Measurements from ENCODE around the genes NRSN2 and RAD21L1.

- PRO-cap: no peak
These were observed 9.3 kb downstream of the DEFB132 start for GRCh38 chr20:266651-267483.

DNA sequence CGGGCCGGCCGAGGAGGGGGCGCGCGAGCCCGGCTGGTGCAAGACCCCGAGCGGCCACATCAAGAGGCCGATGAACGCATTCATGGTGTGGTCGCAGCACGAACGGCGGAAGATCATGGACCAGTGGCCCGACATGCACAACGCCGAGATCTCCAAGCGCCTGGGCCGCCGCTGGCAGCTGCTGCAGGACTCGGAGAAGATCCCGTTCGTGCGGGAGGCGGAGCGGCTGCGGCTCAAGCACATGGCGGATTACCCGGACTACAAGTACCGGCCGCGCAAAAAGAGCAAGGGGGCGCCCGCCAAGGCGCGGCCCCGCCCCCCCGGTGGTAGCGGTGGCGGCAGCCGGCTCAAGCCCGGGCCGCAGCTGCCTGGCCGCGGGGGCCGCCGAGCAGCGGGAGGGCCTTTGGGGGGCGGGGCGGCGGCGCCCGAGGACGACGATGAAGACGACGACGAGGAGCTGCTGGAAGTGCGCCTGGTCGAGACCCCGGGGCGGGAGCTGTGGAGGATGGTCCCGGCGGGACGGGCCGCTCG, 697 bp downstream of the SOX12 start:
- PRO-cap: bidirectional peak, plus-strand start at position 428 of the sequence, minus-strand start at position 251 of the sequence

- PRO-cap: no peak
These were observed 2.4 kb downstream of the SOX12 start for GRCh38 chr20:327731-328137.

DNA sequence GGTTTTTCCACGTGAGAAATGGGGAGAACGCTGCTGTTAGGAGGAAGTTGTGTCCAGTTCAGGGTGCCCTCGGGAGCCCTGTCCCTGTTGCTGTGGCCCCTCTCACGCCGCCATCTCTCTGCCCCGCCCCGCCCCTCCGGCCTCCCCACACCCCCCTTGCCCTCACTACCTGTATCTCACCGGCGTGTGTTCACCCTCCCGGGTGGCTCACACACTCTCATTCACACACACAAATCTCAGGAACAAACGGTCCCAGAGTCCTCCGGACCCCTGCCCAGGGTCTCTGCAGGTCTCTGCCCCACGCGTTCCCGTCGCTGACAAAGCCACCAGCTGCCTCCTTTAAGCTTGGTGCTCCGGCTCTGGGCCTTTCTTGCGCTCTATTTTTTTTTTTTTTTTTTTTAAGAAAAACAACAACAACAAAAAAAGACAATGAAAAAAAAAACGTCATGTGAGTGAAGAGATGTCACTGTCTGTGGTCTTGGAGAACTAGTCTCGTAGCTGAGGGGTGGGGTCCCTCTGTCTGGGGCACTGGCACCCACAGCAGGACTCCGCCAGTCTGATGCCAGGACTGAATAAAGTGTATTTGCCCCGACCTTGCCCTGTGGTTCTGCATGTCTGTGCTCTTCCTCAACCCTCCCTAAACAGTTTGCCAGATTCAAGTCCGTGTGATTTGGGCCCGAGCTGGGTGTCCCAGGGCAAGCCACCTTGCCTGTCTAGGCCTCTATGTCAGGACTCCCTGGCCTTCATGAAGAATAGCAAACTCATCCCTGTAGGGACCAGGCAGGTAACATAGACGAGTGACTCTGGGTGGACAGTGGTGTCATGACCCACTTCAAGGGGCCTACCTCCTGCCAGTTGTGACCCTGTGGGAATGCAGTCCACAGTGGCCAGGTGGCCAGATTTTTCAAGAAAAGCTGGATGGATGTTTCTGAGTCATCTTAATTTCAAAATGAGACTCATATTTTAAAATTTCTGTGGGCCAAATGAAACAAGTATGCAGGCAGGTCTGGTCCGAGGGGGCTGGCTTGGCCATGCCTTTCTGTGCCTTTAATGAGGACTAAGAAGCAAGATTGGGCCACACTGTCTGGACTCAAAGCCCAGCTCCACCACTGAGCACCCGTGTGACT, 3.1 kb downstream of the SOX12 start:
- PRO-cap: no peak

GRCh38 chr20:346270-347519, at the start of gene NRSN2:
Gene NRSN2, plus strand, starts transcription at chr20:347111.
- PRO-cap: bidirectional peak, plus-strand start at chr20:346725, minus-strand start at chr20:346641; bidirectional peak, plus-strand start at chr20:347117, minus-strand start at chr20:347086

DNA sequence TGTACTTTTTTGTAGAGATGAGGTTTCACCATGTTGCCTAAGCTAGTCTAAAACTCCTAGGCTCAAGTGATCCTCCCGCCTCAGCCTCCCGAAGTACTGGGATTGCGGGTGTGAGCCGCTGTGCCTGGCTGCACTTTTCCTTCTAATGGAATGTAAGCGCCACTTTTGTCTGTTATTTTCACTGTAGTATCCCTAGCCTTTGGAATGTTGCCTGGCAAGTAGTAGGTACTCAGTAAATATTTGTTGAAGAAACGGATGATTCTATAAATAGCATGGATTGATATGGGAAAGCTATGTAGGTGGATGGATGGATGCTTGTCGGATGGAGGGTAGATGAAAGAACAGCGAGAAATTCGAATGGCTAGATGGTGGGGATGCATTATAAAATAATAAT, 10.3 kb upstream of the TRIB3 start:
- PRO-cap: no peak

DNA sequence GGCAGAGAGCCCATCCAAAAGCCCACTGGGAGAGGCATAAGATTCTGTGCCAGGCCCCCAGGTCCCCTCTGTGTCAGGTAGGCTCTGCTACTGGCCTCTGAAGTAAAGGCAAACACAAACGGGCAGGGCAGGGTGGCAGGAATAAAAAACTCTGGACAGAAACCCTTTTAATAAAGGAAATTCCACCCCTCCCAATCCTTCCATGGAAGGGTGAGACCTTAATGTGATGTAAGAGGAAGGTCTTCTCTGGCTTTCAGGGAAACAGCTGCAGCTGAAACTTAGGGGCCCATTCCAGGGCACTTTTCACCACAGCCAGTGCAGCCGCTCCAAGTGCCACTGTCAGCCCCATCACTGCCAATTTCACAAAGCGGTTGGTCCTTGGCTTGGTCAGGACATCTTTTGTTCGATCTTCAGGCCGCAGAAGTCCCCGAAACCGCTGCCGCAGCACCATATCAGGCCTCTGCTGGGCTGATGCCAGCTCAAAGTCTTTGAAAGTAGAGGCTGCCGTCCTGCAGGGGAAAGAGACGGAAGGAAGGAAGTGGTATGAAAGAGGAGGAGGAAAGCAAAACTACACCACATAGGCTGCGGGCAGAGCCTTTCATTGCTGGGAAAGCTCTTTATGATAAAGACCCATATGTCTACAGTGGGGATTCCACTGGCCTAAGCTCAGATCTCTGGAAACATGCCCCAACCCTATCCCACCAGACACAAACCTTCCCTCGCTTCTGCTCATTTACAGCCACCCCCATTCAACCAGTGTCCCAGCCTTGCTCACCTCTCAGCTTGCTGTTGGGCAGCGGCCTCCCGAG, 23.8 kb downstream of the TBC1D20 start:
- PRO-cap: no peak

- PRO-cap: no peak
These were observed 21.6 kb downstream of the TCF15 start for GRCh38 chr20:588574-588873.

DNA sequence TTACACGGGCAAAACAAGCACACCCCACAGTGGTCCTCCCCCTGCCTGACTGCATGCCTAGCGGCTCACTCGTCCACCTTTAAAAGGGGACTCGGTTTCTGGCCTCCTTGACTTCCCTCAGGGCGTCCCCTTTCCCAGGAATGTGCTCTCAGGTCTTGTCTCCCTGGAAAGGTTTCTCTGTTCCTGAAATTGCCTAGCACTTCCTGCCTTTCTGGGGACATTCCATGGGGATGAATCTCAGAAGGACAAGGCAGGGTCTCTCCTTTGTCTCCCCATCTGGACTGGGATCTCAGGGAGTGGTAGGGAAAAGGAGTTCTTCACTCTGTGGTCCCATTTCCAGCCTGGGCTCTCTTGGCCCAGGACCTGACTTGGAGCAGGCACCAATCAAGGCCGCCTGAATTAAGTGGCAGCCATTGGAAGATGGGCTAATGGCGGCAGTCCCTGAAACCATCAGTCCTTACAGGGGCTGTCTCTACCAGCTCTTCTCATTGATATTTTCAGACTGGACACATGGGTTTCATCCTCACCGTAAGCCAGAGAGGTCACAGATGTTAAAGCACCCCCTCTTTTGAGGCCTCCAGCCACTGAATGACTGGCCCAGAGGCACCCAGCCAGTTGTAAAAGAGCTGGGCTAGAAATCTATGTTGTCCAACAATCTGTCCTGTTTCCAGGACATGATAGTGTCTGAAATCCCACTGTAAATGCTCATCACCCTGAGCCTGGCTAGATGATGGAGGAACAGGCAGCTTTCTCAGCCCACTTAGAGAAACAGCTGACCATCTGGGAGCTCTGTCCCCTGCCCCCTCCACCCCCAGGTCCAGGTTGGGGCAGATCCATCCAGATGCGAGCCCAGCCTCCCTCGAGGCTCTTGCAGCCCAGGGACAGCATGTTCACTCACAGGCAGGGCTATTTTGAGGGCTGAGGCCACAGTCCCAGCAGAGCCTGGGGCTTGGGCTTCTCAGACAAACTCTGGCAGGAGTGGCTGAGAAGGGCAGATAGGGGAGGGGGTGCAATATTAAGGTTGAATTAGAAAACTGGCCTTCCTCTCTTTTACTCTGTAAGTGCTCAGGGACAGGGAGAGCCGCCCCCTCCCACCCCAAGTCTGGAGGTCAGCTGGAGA, 4.5 kb downstream of the TCF15 start:
- PRO-cap: bidirectional peak, plus-strand start at position 275 of the sequence, minus-strand start at position 55 of the sequence

DNA sequence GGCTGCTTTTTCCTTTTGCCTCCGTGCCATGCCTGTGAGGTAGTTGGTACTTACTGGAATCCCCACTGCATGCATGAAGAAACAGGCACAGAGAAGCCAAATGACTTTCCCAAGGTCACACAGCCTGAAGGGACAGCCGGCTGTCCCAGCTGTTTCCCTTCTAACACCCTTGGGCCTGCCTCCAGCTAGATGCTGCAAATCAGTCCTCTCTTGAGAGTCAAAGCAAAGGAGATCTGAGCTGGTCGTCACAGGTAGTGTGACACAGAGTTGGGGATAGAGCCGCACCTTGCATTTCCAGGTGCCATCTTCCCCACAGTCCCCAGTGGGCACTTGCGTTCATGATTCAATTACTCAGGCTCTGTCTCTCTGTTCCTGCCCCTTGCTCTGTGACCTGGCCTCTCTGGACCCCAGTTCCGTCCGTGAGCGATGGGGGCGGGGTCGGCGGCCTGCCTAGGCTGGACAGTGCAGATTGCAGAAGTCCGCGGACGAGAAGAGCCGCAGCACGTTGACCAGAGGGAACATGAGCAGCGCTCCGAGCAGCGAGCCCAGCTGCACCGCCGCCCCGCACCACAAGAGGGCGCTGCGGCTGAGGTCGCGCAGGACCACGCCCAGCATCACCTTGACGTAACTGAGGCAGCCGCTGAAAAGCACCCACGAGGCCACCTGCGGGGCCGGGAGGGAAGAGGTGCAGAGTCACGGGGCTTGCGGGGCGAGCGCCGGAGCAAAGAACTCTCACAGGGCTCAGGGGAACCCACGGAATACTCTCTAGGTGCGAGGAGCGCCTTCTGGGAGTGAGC, 7.5 kb downstream of the SLC52A3 start:
- PRO-cap: no peak

- PRO-cap: no peak
These were observed 12.4 kb upstream of the FAM110A start for GRCh38 chr20:821185-821409.

- PRO-cap: no peak
These were observed 10.6 kb downstream of the ANGPT4 start for GRCh38 chr20:905408-905993.

DNA sequence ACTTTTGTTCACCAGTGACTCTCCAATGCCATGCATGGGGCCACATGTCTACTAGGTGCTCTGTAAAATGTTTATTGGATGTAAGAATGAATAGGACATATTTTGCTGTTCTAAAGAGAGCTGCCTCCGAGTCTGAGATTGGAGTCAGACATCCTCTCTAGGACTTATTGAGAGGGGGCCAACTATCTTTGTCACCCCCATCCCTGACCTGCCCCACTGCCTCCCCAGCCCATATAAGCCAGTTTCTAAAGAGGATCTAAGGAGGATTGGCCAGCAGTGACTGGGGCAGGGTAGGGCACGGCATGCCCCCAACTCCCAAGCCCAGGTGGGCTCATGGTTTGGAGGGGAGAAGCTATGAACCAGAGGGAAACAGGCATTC, 16.6 kb downstream of the RSPO4 start:
- PRO-cap: no peak

DNA sequence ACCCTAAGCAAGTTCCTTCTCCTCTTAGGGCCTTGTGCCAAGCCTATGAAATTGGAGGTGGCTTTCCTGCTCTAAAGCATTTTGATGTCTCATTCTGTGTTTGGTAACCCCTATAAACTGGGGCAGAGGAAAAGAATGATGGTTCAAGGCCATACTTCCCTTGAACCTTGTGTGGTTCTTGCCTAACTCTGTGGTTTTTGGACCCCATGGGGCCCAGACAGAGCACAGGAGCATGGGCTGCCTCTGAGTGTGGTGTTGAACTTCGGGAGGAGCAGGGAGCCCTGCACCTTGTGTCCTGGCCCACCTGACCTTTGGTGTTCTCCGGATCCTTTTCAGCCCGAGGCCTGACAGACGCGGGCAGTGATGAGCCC, 18.9 kb downstream of the TMEM74B start:
- PRO-cap: no peak

DNA sequence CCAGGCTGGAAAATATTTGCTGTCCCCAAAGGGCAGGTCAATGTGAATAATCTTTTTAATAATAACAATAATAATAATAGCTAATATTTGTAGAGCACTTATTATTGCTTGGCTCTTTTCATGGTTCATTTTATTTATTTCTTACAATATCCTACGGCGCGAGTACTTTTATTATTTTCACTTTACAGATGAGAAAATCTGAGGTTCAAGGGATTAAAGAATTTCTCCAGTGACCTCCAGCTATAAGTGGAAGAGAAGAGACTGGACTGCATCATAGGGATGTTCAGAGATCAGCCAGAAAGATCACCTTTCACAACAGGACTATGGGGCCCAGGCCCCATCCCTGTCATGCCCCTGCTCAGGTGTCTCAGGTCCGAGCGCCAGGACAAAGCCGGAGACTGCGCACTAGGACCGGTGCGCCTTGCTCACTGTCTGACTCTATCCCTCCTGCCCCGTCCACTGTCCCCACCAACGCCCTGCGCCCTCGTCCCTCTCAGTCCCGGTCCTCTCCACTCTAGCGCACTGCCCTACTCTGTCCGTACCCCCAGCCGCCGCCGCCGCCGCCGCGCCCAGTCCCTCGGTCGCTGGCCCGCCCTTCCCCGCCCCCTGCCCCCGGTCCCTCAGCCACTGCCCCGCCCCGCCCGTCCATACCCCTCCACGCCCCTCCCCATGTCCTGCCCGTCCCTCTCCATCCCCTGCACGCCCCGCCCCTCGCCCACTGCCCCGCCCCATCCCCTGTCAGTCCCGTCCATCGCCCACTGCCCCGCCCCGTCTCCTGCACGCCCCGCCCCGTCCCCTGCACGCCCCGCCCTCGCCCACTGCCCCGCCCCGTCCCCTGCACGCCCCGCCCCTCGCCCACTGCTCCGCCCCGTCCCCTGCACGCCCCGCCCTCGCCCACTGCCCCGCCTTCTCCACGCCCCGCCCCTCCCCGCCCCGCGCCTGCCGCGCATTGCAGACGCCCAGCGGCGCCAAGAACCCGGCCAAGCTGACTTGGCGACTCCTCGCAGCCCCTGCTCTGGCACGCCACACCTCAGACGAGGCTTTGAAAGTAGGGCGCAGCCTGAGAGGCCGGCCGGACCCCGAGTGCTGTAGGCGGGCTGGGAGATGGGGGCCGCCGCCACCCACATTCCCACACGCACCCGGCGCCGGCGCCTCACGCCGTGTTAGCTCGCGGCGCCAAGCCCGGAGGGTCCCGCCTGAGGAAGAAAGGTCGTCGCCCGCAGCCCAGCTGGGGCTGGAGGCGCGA, at the start of gene RAD21L1:
RAD21L1 (plus strand) TSS at position 952 of the 1,246 bp plus-strand sequence.
- PRO-cap: unidirectional peak, plus-strand start at position 952 of the sequence

DNA sequence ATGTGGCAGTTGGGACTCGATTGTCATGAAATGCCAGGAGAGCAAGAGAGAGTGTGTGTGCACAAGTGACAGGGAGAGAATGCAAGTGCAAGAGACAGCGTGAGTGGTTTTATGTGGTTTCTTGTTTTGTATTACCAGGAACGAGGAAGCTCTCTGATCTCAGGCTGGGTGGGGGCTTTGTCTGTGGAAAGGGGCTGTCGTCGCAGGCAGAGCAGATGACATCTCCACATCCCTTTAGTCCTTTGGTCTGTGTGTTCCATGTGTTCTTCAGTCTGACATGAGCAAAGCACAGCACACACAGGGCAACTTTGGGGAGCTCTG, 20.5 kb downstream of the SNPH start:
- PRO-cap: no peak

DNA sequence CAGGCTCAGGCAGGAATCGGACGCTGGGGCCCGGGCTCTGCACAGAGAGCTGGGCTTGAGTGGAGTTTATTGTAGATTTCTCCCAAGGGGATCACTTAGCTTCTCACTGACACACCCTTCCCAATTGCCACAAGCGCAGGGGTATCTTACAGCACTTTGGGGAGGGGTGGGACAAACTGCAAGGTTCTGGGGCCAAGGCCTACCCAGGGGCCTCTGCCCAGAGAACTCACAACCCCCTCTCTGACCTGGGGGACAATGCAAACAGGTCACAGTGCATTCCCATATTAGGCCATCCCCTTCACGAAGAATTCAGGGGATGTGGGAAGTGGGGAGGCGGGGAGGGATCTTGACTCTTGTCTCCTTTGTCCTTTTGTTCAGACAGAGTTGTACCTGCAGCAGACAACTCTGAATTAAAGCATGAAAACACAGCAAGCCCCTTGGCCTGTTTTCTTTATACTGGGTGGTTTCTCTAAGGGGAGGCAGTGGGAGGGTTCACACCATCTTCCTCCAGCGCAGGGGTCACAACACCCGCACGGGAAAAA, 20.0 kb downstream of the SDCBP2 start:
- PRO-cap: no peak

GRCh38 chr20:1322544-1323328, 6.2 kb downstream of the SDCBP2 start:
- PRO-cap: no peak

DNA sequence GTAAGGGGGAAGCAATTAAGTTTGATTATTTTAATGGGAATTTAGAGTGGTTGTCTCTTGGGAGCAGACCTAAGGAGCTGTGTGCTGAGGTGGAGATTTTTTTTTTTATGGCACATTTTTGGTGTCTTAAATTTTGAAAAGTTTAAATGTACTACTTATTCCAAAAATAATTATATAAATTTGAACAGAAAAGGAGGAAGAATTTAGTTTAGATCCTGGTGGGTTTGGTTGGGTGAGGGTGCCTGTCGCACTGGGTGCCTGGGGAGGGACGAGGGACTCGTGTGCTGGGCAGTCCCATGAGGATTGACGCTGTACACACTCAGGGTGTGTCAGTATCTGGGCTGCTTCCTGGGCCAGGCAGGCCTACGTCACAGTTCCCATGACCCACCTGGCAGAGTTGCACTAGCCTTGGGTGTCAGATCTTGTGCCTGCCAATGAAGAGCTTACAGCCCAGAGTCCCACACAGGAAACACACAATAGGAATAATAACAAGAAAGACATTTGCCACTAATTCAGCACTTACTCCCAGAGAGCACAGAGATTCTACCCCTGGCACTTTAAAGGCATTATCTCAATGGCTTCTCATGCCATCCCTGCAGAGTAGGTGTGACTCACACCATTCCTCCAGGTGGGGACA, 1.1 kb upstream of the SDCBP2 start:
- PRO-cap: no peak

- PRO-cap: no peak
These were observed 7.0 kb downstream of the FKBP1A start for GRCh38 chr20:1385666-1386515.